Thyroid gland (tissue), 7 donors: ENCODE data around the gene LARP4B.

- PRO-cap, 2 experiments: no peak in any of the 2 experiments
- RAMPAGE, long total RNA, 5 experiments: start-site peak on the minus strand in 1 of 5 experiments, at chr10:294227-294372 at its widest, 6 reads per replicate
Measured at GRCh38 chr10:293971-294428, 158.7 kb downstream of the ZMYND11 start.

DNA sequence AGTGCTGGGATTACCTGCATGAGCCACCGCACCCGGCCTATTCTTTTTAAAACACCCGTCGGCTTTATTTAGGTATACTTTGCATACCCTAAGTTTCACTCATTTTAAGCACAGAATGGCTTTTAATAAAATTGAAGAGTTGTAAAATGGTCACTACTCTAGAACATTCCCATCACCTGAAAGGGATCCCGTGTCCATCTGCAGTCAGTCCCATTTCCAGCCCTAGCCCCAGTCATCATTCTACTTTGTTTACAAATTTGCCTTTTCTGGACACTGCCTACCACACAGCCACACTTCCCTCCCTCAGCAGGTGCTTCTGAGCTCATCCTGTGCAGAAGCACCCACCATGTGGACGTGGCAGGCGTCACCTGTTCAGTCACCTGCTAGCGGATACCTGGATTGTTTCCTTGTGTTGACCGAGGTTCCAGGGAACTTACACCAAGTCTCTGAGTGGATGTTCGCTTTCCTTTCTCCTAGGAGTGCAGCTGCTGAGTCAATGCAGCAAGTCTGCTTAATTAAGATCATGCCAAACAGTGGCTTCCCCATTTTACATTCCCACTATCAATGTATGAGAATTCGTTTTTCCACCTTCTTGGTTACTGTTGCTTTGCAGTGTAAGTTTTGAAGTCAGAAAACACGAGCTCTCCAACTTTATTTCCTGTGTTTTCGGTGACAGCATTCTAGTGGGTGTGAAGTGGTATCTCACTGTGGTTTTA is 198.1 kb downstream of the ZMYND11 start:
- PRO-cap, 2 experiments: no peak in any of the 2 experiments
- RAMPAGE, long total RNA, 5 experiments: no peak in any of the 5 experiments

DNA sequence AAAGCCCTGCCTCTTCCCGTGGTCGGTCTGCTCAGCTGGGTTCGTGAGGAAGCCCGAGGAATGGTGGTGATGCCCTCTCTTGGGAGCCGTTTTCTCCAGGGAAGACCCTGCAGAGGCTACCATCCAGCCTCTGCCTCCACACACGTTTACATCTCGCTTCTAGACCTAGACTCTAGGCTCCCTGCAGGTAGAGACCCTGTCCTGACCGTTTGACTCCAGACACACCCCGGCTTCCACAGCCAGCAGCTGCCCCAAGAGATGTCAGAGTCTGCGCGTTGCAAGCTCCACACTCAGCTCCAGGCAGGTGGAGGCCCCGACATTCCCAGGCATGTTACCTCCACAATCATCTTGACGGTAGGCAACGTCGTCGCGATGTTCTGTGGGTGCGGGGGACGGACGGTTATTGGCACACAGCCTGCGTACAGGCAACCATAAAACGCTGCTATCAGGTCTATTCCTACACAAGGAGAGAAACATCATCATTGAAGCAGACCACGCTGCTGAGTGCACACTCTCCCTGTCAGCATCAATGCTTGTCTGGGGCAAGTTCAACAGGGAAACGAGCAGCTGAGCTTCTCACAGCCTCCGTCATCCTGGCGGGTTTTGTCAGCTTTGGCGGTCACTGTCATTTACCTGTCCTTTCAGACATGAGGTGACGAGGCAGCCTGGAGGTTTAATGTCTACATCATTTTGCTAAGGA is 213.2 kb downstream of the ZMYND11 start:
- PRO-cap, 2 experiments: no peak in any of the 2 experiments
- RAMPAGE, long total RNA, 5 experiments: no peak in any of the 5 experiments

DNA sequence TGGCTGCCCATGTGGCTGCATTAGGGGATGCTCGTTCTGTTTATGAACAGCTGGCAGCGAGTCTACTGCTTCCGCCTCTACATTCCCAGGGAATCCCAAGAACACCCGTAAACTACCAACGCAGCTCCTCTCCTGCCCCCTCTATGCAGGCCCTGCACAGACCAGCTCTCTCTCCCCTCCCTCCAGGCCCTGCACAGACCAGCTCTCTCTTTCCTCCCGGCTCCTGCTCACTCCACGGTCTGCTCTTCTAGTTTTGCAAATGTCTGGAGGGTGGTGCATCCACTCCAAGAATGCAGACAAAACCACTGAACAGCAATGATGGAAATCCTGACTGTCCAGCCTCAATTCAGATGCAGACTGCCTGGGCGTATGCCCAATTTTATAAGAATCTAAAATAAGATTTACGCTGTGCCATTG is 234.5 kb downstream of the ZMYND11 start:
- PRO-cap, 2 experiments: no peak in any of the 2 experiments
- RAMPAGE, long total RNA, 5 experiments: no peak in any of the 5 experiments

DNA sequence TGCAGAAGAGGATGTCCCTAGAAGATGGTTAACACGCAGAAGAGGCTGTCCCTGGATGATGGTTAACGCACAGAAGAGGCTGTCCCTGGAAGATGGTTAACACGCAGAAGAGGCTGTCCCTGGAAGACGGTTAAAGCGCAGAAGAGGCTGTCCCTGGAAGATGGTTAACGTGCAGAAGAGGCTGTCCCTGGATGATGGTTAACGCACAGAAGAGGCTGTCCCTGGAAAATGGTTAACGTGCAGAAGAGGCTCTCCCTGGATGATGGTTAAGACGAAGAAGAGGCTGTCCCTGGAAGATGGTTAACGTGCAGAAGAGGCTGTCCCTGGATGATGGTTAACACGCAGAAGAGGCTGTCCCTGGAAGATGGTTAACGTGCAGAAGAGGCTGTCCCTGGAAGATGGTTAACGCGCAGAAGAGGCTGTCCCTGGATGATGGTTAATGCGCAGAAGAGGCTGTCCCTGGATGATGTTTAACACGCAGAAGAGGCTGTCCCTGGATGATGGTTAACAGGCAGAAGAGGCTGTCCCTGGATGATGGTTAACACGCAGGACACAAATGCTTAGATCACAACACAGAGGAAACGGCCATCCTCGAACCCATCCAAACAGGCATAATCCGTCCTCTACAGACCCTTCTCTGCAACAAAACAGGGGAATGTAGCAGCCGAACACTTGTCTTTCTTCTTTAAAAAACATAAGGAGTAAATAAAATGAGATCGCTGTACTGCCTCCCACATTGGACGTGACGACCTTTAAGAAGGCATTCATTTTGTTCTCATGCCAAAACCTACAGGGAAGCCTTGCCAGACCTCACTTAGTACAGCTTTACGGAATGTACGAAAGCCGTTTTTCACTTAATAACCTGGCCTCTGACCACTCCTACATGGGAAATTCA is 244.9 kb downstream of the ZMYND11 start:
- PRO-cap, 2 experiments: no peak in any of the 2 experiments
- RAMPAGE, long total RNA, 5 experiments: no peak in any of the 5 experiments

- PRO-cap, 2 experiments: peak in 2 of 2 experiments; most common plus-strand start chr10:455131 (in 1)
- RAMPAGE, long total RNA, 5 experiments: no peak in any of the 5 experiments
Measured at GRCh38 chr10:454643-455259, 234.7 kb downstream of the DIP2C start.

DNA sequence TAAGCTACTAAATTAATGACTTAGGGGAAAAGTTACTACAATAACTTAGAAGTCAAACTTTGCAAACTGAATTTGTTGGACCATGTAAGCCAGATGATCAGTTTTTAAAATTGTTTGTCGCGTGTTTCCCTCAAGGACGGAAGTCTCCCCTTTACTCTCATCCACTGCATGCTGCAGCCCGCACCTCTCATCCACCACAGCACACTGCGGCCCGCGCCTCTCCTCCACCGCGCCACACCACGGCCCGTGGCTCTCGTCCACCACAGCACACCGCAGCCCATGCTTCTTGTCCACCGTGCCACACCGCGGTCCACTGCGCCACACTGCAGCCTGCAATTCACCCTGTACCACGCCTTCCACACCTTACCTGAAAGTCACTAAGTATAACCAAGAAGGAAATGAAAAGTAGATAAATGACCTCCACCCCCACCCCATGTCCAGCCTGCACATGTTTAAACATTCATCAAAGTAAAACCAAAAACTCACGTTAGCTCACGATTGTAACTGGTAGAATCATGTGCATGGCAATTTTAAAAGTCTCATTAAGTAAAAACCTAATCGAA is 176.1 kb downstream of the DIP2C start:
- PRO-cap, 2 experiments: no peak in any of the 2 experiments
- RAMPAGE, long total RNA, 5 experiments: no peak in any of the 5 experiments

DNA sequence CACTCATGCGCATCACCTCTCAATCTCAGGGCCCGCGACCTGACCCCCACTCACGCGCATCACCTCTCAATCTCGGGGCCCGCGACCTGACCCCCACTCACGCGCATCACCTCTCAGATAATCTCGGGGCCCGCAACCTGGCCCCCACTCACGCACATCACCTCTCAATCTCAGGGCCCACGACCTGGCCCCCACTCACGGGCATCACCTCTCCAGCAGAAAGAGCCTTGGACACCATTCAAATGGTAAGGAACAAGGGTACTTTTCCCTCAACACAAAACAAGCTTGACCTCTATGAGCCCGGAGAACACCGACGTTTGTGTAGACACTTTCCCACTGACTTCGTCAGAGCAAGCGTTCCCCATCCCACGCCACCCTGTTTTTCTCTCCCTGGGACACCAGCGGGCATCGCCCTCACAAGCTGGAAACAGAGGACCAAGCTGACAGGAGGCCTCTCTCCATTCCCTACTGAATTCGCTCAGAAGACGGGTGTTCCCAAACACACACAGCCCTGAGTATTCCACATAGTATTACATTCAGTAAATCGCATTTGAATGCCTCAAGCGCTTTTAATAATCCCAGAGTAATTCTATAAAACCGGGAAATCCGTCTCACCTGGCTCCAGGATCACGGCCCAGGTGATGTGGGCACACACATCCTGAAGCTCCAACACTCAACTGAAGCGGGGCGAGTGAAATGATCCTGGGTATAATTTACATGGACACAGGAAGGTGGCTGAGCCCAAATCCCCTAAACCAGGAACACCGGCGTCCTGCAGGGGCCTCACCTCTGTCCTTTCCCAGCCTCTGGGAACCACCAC is 104.4 kb downstream of the DIP2C start:
- PRO-cap, 2 experiments: no peak in any of the 2 experiments
- RAMPAGE, long total RNA, 5 experiments: no peak in any of the 5 experiments

- PRO-cap, 2 experiments: no peak in any of the 2 experiments
- RAMPAGE, long total RNA, 5 experiments: no peak in any of the 5 experiments
Measured at GRCh38 chr10:679987-680822, 9.3 kb downstream of the DIP2C start.

DNA sequence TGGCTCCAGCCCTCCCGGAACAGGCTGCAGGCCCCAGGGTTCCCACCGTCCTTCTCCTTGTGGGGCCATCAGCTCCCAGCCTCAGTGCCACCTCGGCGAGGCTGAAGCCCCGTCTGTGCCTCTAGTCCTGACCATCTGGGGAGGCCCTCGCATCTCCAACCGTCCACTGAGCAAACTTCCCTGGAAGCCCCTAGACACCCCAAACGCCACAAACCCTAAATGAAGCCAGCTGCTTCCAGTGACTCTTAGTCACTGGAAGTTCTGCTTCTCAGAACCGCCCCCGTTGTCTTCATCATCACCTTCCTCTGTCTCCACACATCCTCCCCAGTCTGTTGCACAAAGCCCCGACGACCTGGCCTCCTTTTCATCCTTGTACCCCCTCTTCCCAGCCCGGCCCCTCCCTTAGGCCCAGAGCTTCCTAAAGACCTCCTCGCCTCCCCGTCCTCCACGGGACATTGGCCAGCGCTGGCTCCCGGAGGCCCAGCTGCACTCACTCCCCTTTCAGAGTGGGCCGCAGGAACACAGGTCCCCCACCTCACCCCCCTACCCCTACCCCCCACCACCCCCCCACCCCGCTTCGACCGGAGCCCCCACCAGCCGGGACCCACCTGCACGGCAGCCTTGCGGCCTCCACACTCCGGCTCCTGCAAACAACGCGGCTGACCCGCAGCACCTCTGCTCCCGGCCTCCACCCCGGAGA is 1.1 kb upstream of the DIP2C start:
- PRO-cap, 2 experiments: peak in 1 of 2 experiments; most common minus-strand start position 168 of the sequence (in 1)
- RAMPAGE, long total RNA, 5 experiments: no peak in any of the 5 experiments

- PRO-cap, 2 experiments: no peak in any of the 2 experiments
- RAMPAGE, long total RNA, 5 experiments: no peak in any of the 5 experiments
Measured at GRCh38 chr10:712092-712553, 22.7 kb upstream of the DIP2C start.

DNA sequence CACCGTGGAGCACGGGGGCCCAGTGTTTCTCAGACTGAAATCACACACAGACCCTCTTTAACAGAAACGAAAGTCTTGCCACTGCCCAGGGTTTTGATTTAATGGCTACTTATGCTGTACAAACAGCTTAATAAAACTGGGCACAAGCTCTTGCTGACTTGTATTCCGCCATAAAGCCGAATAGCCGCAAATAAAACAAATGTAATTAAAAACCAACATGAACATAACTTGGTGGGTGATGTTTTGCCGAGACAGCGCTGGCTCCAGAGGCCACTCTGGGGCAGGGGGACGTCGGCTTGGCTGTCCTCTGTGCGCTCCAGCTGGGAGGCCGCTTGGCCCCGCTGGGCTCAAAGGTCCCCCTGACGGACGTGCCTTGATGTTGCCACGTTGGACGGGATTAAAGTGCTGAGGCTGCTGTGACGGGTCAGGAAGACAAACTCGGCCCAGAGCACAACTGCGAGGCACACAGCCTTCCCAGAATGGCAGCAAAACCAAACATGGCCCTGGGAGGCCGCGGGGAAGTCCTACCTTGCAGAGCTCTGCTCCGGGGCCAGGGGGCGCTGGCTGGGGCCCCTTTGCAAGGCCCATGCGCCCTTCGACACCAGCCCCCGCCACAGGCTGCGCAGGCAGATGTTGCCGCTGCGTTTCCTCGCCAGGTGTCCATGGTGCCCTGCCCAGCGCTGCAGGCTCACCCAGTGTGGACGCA is 99.3 kb upstream of the DIP2C start:
- PRO-cap, 2 experiments: no peak in any of the 2 experiments
- RAMPAGE, long total RNA, 5 experiments: no peak in any of the 5 experiments

DNA sequence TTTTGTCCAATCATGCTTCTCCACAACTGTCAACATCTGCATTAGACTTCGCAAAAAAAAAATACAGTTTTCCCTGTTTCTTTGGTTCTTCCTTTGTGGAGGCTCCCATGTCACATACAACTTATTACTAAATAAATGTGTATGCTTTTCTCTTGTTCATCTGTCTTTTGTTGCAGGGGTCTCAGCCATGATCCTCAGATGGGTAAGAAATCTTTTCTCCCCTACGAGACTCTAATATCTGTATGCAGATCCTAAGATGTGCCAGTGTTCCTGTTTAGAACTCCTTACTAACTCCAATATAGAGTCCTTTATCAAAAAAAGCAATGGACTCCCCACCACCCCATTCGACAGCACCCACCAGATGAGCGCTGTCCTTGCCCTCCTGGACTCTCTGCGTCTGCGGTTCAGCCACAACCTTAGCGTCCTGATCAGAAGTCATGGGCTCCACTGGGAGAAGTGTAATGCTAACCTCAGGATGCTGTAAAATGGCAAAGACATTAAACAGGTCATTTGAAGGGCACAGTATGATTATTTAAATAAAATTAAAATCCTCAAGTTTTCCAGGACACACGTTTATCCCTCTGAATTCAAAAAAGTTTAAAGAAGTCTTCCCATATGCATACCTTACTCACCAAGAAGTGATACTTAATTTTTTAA is 46.1 kb downstream of the LARP4B start:
- PRO-cap, 2 experiments: no peak in any of the 2 experiments
- RAMPAGE, long total RNA, 5 experiments: no peak in any of the 5 experiments

DNA sequence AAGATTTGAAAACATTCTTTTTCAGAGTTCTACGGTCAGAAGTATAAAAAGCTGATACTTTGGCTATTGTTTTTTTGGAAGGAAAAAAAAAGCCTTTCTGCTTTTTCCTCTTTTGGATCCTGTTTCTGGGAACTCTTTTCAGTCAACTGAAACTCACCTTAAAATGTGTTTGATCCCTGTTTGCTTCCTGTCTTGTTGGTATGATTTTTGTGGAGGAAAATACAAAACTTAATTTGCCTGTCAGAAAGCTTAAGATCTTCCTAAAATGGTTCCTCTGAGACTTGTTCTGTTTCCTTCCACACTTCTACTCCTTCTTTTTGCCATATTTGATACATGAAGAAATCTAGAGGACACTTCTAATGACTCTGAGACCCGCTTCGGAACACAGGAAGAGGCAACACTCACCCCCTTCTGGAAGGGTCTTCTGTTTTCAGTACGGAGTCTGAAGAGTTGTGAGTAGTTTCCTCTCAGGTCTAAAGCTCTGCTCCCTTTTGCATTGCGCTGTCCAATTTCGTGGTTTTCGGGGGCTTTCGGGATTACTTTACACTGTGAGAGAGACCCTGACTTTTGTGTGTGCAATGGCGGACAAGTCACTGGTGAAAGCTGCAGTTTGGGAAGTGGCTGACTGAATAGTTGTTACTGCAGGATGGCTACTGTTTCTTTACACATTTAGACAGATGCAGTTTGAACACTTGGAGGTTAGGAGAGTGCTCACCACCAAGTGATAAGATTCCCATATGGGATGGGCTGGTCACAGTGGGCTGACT is 20.0 kb downstream of the LARP4B start:
- PRO-cap, 2 experiments: no peak in any of the 2 experiments
- RAMPAGE, long total RNA, 5 experiments: no peak in any of the 5 experiments

DNA sequence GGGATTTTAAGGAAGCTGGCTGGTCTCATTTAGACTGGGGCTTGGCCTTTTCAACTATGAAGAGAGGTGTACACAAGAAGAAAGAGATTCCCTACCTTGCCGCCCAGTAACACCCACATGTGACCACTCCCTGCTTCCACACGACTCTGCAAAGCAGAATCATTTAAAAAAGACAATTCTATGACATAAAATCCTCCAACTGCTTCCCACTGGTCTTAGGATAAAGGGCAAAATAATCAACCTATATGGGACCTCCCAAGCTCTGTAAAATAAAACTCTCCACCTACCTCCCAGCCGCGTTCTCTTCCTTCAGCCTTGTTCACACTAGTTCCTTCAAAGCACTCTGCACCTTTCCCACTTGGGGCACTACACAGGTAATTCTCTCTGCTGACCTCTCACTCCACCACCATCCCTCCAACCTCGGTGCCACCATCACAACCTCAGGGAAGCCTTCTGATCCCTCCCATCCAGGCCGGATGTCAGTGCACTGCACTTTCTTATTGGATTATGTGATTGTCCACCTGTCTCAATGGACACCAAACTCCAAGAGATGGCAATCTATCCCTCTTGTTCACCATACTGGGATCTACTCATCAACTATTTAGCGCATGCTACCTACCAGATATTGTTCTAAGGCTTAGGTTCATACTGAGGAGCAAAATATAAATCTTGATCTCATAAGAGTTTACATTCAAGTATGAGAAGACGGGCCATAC is 7.1 kb downstream of the LARP4B start:
- PRO-cap, 2 experiments: no peak in any of the 2 experiments
- RAMPAGE, long total RNA, 5 experiments: no peak in any of the 5 experiments

- PRO-cap, 2 experiments: peak in 2 of 2 experiments; most common minus-strand start chr10:931796 (in 2)
- RAMPAGE, long total RNA, 5 experiments: no peak in any of the 5 experiments
Measured at GRCh38 chr10:931046-931913, at the start of gene LARP4B. TSS of gene LARP4B (minus strand) at chr10:931705.

DNA sequence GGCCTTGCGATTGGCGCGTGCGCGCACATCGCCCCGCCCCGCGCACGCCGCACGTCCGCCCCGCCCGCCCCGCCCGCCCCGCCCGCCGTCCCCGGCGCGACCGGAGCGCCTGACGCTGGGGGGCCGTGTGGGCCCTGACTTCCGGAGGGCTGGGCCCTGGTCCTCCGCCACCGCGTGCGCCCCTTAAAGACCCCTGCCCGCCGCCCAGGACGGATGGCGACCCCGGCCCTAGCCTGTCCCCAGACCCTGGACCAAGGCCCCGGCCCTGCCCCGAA is 346 bp upstream of the LARP4B start:
- PRO-cap, 2 experiments: peak in 2 of 2 experiments; most common plus-strand start position 118 of the sequence (in 2)
- RAMPAGE, long total RNA, 5 experiments: no peak in any of the 5 experiments

- PRO-cap, 2 experiments: no peak in any of the 2 experiments
- RAMPAGE, long total RNA, 5 experiments: no peak in any of the 5 experiments
Measured at GRCh38 chr10:983795-984693, 4.2 kb upstream of the GTPBP4 start.

GRCh38 chr10:997057-997751 is 9.0 kb downstream of the GTPBP4 start:
- PRO-cap, 2 experiments: no peak in any of the 2 experiments
- RAMPAGE, long total RNA, 5 experiments: no peak in any of the 5 experiments

GRCh38 chr10:1012053-1012802 is 13.4 kb downstream of the IDI2 start:
- PRO-cap, 2 experiments: no peak in any of the 2 experiments
- RAMPAGE, long total RNA, 5 experiments: no peak in any of the 5 experiments